Endometrial microvascular endothelial cells (primary cell): Measurements from ENCODE around the genes DBN1 and PDLIM7.

- RAMPAGE, long total RNA, result no peak
These were observed 17.4 kb downstream of the LMAN2 start for GRCh38 chr5:177333820-177334744.

- RAMPAGE, long total RNA, result no peak
These were observed 2.0 kb upstream of the RGS14 start for GRCh38 chr5:177355737-177356203.

- RAMPAGE, long total RNA, result no peak
These were observed 2.2 kb upstream of the PFN3 start for GRCh38 chr5:177402386-177403271.

- RAMPAGE, long total RNA, result no peak
These were observed 659 bp downstream of the F12 start for GRCh38 chr5:177408780-177409029.

DNA sequence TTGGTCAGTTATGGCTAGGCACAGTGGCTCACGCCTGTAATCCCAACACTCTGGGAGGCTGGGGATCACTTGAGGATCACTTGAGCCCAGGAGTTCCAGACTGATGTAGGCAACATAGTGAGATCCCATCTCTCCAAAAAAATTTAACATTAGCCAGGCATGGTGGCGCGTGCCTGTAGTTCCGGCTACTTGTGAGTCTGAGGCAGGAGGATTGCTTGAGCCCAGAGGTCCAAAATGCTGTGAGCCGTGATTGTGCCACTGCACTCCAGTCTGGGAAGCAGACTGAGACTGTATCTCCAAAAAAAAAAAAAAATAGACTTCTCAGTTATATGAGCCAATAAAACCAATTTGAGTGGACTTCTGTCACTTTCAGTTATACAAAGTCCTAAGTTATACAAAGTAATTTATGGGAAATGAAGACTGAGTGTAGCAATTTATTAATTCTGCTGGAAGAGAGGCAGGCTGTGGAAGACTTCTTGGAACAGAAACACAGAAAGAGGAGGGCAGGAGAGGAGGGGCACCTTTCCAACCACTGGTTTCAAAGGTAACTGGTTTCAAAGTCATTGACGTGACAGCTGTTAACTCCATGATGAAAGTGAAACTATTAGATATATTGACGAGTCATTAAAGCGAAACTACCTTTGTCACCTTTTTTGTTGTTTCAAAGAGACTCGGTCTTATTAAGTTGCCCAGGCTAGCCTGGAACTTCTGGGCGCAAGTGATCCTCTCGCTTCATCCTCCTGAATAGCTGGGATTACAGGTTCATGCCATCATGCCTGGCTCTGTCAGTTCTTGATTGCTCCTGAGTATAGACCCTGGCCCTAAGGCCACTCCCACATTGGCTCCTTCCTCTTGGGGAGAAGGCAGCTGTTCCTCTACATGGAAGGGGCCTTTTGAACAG, 3.0 kb upstream of the F12 start:
- RAMPAGE, long total RNA, result no peak

DNA sequence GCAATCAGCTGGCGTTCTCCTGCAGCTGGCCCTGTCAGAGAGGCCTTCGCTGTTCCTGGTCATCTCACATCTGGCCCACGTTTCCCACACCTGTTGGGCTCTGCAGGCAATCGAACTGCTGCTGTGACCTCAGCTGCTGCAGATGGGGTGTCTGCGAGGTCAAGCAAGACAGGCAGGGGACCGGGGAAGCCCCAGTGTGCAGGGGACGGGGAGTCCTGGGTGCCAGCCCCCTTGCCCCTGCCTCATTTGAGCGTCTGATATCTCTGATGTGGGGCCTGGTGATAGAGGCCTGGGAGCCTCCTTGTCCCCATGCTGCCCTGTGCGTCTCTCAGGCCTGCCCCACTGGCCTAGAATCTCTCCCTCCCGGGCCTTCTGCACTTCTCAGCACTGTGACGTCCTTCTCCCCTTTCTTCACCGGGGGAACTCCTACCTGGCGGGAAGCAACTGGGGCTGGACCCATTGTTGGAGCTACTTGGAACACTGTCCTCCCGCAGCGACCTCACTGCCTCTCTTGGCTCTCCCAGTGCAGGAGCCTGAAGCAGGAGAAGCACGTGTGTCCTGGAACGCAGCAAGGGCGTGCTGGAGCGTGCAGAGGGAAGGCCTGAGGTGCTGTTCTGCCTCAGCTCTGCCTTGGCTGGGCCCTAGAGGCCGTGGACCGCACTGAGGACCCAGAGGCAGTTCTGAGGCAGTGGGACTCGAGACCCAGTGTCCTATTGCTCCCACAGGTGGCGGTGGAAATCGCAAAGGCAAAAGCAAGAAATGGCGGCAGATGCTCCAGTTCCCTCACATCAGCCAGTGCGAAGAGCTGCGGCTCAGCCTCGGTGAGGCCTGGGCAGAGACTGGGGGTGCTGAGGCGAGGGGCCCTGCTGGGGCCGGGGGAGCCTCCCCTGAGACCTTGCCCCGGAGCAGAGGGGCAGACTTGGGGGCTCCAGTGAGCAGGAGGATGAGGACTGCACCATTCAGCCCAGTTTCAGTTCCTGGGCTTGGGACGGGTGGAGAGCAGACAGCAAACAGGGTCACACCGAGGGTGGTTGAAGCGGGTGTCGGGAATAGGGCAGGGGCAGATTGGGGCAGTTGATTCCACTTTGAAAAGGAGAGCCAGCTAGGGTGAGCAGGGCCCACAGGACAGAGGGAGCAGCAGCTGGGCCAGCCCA, 4.0 kb downstream of the GRK6 start:
- RAMPAGE, long total RNA, result no peak

GRCh38 chr5:177451903-177452711, 5.5 kb downstream of the PRR7 start:
- RAMPAGE, long total RNA, result no peak

GRCh38 chr5:177473384-177474134, at the start of gene DBN1:
Gene DBN1, minus strand, starts transcription at chr5:177473634.
- RAMPAGE, long total RNA, result start-site peak on the minus strand at chr5:177473546-177473651, 1,759 and 3,990 reads in 2 replicates

DNA sequence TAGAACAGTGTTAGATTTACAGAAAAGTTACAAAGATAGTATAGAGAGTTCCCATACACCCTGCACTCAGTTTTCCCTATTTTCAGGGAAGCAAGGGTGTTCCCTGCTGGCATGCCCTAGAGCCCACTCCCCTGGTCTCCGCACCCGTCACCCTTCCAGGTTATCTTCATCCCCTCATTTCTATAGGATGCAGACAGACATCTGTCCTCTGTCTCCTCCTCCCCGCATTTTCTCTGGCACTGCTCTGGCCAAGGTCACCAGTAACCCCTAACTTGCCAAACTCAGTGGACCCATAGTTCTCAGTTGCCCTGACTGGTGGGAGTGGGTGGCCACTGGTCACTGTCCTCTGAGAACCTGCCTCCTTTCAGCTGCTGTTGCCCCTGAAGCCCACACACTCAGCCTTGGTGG, 2.0 kb upstream of the DBN1 start:
- RAMPAGE, long total RNA, result no peak

- RAMPAGE, long total RNA, result no peak
These were observed 10.6 kb upstream of the DBN1 start for GRCh38 chr5:177483851-177484524.

GRCh38 chr5:177497515-177498562, at the start of gene PDLIM7:
Gene PDLIM7, minus strand, starts transcription at chr5:177497604.
- RAMPAGE, long total RNA, result start-site peak on the minus strand at chr5:177497593-177497613, 279 and 517 reads in 2 replicates

DNA sequence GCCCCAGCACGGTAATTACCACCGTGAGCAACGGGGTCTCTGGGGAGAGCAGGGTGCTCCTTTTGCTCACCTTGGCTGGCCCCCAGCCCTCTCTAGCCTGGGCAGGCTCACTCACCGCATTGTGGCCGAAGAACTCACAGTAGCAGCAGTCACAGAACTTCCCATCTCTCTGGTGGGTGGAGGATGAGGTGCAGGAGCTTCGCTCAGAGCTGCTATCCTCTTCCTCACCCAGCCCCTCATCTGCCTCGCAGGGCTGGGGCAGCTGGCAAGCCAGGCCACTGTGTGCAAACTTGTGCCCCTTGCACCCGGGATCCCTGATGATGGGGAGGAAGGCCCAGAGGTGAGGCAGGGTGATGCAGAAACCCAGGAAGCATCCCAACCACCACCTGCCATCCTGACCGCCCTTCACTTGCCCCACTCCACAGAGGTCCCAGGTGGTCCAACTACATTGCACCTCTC, 15.6 kb upstream of the DDX41 start:
- RAMPAGE, long total RNA, result no peak

DNA sequence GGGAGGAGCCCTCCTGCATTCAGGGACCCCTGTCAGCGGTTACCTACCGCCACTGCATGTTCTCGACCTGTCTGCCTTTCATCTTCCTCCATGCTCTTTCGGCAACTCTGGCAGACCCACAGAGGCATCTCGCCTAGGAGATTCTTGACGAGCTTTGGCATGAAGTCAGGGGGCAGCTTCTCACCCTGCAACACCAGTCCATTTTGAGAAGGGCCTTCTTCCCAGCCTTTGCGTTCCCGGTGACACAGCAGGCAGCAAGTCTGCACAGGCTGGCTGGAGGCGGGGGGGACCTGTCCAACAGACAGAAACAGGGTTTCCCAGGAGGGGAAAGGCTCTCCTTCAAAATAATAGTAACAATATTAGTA, 15.5 kb downstream of the FAM193B start:
- RAMPAGE, long total RNA, result no peak

GRCh38 chr5:177552839-177553678, 1.3 kb downstream of the FAM193B start:
- RAMPAGE, long total RNA, result no peak

DNA sequence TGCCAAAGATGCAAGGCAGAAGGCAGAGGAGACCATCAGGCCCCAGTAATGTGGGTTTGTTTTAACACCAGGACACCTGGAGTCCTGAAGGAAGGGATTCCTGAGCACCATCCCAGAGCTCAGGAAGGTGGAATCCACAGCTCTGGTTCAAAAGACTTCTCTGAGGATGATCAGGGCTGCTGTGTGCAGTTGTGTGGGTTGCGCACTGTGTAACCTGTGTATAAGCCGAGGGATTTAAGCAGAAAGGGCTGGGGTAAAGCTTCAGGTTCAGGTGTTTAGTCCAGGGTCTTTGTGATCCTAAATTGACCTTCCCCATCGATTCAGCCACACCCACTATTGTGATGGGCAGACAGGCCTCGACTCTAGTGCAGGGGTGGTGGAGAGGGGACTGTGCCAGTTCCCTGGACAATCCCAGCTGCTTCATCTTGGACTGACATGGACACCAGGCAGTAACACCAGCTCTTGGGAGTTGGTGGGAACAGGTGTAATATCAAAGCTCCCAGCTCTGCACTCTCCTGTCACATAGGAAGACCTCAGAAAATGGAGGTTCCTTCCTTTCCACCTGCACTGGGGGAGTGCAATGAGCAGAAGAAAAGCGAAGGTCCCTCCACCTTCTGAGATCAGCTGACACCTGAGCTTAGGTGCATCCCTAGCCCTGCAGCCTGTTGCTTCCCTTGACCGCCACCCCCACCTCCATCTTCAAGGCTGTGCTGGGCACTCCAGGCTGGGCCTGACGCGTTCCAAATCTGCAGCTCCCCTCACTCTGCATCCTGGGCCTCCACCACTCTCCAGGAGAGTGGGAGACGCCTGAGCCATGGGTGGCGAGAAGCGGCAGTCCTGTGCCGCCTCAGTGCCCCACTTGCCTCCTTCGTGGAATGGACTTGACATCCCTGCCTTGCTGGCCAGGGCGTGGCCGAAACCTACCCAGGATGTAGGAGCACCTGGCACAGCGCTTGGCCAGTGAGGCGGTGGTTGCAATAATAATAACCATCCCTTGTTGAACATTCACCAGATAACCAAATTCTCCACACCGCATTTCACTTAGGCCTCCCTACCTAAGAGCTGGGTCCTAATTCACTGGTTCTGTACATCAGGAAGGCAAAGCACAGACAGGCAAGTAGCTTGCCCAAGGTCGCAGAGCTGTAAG, 11.3 kb downstream of the B4GALT7 start:
- RAMPAGE, long total RNA, result no peak

GRCh38 chr5:177633600-177633976, 33.7 kb downstream of the B4GALT7 start:
- RAMPAGE, long total RNA, result no peak

DNA sequence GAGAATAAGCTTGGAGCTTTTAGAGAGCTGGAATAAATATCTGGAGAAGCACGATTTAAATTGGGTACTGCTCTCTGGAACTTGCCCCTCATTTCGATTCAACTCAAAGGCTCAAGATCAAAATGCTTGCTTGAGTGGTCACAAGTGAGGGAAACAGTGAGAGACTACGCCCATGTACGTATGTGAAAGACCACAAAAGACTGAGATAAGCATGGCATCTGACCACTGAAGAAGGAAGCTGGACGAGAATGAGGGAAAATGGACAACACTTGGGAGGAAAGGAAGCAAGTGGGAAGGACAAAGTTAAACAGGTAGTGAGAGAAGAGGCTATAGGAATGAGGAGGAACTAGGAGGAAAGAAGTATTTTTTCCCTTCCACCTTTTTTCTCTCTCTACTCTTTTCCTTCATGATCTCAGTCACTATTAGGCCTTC, 70.1 kb downstream of the B4GALT7 start:
- RAMPAGE, long total RNA, result no peak

DNA sequence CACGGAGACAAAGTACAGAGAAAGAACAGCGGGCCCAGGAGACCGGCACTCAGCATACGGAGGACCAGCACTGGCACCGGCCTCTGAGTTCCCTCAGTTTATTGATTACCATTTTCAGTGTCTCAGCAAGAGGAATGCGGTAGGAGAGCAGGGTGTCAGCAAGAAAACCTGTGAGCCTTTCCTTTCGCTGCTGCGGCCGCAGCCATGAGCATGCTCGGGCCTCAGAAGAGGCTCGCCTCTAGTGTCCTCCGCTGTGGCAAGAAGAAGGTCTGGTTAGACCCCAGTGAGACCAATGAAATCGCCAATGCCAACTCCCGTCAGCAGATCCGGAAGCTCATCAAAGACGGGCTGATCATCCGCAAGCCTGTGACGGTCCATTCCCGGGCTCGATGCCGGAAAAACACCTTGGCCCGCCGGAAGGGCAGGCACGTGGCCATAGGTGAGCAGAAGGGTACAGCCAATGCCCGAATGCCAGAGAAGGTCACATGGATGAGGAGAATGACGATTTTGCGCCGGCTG, 57.9 kb upstream of the N4BP3 start:
- RAMPAGE, long total RNA, result start-site peak on the plus strand centred at position 179 of the sequence, 5 bp wide, 24 and 28 reads in 2 replicates

GRCh38 chr5:178068067-178068789, 45.1 kb upstream of the N4BP3 start:
- RAMPAGE, long total RNA, result no peak

- RAMPAGE, long total RNA, result no peak
These were observed 6.5 kb upstream of the RMND5B start for GRCh38 chr5:178124070-178125034.